AG10803 (cell line): ENCODE measurements around a stretch of chr10.

- RRBS = no CpG with 5 or more reads among the region's 27 CpGs
These were observed 176.8 kb downstream of the ADARB2 start for GRCh38 chr10:1560433-1561038.

DNA sequence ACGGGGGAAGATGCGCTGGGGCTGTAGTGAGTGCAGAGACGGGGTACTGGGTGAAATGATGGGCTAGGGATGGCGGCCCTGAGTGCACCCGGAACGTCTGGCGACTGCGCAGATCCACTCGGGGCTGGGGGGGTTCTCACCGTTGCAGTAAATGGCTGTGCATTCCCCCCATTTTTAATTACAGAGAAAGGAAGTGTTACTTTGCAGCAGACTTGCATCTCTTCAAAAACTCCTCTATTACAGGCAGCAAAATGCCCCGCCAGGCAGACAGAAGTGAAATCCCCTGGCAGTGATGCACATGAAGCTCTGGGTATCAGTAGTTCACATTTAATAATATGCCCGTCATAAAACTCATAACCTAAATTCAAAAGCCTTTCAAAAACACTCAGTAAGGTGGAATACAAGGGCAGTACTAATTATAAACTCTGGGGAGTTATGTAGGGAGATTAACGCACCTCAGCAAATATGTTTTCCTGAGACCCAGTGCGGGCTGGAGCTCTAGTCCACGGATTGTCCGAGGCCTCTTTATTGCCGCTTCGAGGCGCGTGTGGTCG lies 195.6 kb upstream of the ADARB2 start:
- RRBS = no CpG with 5 or more reads among the region's 21 CpGs

DNA sequence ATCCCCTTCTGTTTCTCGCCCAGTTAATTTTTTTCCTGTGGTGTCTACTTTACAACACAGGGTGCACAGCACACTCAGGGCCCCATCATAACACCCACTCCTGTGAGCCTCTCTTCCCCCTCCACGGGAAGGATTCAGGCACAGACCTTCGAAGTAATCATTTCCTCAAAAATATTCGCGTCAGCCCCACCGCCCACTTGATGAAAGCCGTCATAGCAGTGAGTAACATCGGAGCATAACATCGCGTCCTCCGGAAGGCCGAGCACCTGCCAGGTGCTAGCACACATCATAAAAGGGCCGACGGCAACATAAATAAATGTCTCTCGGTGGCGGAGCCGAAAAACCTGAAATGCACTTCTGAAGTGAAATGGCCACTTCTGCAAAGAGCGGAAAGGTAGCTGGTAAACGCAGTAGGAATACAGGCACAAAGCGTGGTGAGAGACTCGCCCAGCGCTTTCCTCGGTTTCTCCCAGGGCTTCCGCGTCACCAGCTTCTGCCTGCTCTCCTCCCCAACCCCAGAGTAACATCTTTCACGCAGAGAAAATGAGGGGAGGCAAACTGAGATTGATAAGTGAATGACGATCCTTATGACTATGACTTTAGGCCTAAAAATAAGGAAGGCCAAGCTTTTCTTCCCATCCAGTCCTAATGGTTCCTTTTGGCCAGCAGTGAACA lies 201.8 kb upstream of the ADARB2 start:
- RRBS = no CpG with 5 or more reads among the region's 27 CpGs

GRCh38 chr10:2985621-2986288 lies 81.6 kb upstream of the PFKP start:
- RRBS = 48% methylated on average over 3 of the region's 13 CpGs

DNA sequence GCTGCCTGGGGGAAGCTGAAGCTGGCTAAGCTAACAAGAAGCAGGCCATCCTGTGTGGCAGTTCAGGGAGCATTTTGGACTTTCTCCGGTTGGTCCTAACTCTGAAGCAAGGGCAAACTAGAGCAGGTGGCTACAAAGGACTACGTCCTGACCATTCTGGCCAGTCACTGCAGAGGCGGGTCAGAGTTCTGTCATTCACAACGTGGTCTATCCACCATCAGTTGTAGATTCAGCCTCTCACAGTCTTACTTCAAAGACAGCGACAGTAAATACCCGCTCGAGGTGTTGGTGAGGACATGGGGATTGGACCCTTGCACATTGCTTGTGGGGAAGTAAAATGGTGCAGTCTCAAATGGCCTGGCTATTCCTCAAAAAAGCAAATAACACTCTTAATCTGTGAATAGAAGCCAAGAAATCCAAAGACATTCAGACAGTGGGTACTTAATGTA lies 64.7 kb upstream of the PFKP start:
- RRBS = no CpG with 5 or more reads among the region's 7 CpGs

- RRBS = no CpG with 5 or more reads among the region's 6 CpGs
These were observed 13.0 kb upstream of the PFKP start for GRCh38 chr10:3054349-3054836.

- RRBS = 97% methylated on average over 4 of the region's 25 CpGs
These were observed 12.3 kb downstream of the PFKP start for GRCh38 chr10:3079455-3080270.

GRCh38 chr10:3106912-3108201 lies 40.0 kb downstream of the PFKP start:
- RRBS = 77% methylated on average over 7 of the region's 31 CpGs

DNA sequence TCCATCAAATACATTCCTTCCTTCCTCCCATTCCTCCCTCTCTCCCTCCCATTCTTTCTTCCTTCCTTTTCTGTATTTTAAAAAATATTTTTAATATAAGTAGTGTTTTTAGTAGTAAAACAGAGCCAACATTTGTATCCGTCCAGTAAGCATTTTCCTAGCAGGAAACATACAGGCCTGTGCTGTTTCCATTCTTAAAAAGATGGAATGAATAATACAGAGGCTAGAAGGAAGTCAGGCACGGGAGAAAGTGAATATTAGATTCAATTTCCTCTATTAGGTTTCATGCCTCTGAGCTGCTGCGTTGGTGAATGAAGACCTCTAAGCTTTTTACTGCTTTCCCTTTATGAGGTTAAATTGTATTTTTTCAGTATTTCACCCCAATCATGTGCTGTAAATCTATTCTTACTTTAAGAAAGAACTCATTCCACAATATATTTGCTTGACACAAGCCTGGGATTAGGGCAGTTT lies 75.9 kb upstream of the PITRM1 start:
- RRBS = no CpG with 5 or more reads among the region's 3 CpGs

DNA sequence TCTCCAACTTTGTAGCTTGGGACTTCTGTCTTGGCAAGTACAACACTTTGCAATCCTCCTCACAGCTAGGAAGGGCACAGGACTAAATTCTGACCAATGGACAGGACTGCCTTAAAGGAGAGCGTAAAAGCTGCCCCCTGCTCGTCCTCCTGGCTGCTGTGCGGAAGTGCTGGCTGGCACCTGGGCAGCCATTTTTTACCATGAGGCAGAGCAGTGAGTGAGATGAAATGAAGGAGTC lies 90.2 kb upstream of the PITRM1 start:
- RRBS = no CpG with 5 or more reads among the region's 3 CpGs

GRCh38 chr10:3372142-3372569 lies 199.6 kb upstream of the PITRM1 start:
- RRBS = no CpG with 5 or more reads among the region's 2 CpGs

- RRBS = no CpG with 5 or more reads among the region's 23 CpGs
These were observed 294.7 kb upstream of the PITRM1 start for GRCh38 chr10:3466938-3468070.

GRCh38 chr10:3482221-3482820 lies 302.7 kb downstream of the KLF6 start:
- RRBS = no CpG with 5 or more reads among the region's 17 CpGs

- RRBS = no CpG with 5 or more reads among the region's 38 CpGs
These were observed 290.7 kb downstream of the KLF6 start for GRCh38 chr10:3493859-3495247.

- RRBS = no CpG with 5 or more reads among the region's 3 CpGs
These were observed 42.7 kb downstream of the KLF6 start for GRCh38 chr10:3742322-3742751.

DNA sequence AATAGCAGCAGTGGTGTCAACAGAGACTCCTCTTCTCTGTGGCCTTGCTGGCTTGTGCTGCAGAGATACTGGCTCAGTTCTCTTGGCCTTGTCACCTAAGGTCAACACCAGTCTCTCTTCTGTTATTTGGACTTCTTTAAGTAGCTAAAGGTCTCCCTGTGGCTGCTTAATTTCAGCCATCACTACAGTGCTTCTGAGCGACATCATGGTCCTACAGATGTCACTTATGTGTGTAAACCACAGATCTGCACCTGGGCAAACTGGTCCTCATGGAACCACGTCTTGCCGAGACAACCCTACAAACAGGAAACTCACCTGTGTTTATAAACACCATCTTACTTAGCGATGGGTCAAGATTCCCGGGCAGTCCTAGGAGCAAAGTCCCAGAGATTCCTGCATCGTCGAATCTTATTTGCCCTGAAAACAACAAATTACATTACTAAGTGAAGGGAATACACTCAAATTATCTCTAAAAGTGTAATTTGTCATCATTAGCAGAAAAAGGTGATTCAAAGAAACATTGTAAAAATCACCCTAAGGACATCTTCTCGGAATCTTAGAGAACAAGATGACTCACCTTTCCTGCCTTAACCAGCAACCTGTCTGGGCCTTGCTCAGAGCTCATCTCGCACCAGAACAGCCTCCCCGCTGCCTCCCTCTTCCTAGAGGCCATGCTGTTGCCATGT lies 27.7 kb downstream of the KLF6 start:
- RRBS = no CpG with 5 or more reads among the region's 10 CpGs

GRCh38 chr10:3762735-3763613 lies 22.0 kb downstream of the KLF6 start:
- RRBS = 78% methylated on average over 10 of the region's 27 CpGs

- RRBS = no CpG with 5 or more reads among the region's 11 CpGs
These were observed 20.2 kb downstream of the KLF6 start for GRCh38 chr10:3764521-3765520.

- RRBS = no CpG with 5 or more reads among the region's 8 CpGs
These were observed 14.3 kb downstream of the KLF6 start for GRCh38 chr10:3770700-3771202.

DNA sequence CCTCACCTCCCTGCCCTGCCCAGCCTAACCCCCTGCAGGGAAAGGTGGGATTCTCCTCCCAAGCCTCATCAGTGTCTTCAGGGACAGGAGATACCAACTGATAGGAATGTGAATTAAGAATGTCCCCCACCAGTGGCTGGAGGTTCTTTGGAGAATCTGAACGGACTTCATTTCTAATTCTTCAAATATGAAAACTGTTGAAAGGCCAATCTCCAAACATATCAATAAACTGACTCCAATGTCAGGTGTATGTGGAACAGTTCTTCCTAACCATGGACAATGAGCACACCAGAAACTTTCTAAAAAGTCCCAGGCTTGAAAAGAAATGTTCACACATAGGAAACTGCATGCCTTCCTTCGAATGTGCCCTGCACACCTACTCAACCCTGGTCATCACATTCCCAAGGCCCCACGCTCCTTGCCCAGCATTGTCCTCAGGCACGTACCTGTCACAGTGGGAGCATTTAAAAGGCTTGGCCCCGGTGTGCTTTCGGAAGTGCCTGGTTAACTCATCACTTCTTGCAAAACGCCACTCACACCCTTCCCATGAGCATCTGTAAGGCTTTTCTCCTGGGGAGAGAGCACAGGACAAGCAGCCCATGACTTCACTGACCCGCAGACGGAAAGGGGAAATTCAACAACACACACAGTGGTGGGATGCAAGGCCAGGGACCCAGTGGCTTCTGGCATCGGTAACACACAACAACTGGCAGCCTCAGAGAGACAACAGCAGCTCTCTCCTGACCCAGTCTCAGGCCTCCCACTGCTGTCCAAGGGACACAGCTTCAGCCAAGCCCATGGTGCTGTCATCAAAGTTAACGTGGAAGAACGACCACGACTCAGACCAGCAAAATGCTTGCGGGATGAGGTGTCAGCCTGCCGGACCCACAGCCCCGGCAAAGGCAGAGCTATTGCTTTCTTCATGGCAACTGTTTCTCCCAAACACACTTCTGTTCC lies 5.1 kb downstream of the KLF6 start:
- RRBS = no CpG with 5 or more reads among the region's 16 CpGs